Epithelial cell of proximal tubule (primary cell): ENCODE results near the genes HSD11B1L and RANBP3.

DNA sequence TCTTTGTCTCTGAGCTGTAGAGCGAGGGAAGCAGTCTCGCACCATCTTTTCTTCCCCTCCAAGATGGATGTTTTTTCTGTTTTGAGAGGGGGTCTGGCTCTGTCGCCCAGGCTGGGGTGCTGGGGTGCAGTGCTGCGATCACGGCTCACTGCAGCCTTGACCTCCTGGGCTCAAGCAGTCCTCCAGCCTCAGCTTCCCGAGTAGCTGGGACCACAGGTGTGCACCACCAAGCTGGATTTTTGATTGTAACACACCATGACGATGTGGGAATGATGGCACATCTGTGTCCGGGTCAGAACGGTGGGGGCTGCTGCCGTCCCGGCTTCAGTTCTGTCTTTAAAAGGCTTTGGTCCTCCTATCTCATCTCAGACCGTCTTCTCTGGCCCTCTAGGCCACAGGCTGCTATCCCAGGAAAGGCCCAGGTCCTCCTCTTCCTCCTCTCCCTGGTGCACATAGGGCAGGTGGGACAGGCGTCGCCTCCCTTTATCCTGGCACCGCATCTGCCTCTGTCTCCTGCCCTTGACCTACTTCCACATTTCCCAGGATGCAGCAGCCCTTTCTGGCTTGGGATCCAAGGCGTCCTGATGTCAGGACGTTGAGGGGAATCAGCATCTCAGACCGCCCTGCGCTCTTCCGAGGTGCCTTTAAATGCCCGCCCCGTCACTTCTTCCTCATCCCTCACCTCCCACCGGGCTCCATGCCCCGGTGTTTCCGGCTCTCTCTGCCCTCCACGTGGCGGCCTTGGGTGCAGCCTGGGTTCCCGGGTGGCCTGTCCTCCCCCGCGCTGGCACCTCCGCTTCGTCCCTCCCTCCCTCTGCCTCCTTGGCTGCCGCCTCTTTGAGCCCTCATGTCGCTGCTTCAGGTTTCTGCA lies 66.1 kb downstream of the KDM4B start:
- RAMPAGE, long total RNA = no peak
- RRBS = 75% methylated on average over 4 of the region's 34 CpGs

GRCh38 chr19:5046477-5047071 lies 77.7 kb downstream of the KDM4B start:
- RAMPAGE, long total RNA = no peak
- RRBS = no CpG with 5 or more reads among the region's 17 CpGs

GRCh38 chr19:5047895-5048537 lies 79.1 kb downstream of the KDM4B start:
- RAMPAGE, long total RNA = no peak
- RRBS = 25% methylated on average over 8 of the region's 41 CpGs

DNA sequence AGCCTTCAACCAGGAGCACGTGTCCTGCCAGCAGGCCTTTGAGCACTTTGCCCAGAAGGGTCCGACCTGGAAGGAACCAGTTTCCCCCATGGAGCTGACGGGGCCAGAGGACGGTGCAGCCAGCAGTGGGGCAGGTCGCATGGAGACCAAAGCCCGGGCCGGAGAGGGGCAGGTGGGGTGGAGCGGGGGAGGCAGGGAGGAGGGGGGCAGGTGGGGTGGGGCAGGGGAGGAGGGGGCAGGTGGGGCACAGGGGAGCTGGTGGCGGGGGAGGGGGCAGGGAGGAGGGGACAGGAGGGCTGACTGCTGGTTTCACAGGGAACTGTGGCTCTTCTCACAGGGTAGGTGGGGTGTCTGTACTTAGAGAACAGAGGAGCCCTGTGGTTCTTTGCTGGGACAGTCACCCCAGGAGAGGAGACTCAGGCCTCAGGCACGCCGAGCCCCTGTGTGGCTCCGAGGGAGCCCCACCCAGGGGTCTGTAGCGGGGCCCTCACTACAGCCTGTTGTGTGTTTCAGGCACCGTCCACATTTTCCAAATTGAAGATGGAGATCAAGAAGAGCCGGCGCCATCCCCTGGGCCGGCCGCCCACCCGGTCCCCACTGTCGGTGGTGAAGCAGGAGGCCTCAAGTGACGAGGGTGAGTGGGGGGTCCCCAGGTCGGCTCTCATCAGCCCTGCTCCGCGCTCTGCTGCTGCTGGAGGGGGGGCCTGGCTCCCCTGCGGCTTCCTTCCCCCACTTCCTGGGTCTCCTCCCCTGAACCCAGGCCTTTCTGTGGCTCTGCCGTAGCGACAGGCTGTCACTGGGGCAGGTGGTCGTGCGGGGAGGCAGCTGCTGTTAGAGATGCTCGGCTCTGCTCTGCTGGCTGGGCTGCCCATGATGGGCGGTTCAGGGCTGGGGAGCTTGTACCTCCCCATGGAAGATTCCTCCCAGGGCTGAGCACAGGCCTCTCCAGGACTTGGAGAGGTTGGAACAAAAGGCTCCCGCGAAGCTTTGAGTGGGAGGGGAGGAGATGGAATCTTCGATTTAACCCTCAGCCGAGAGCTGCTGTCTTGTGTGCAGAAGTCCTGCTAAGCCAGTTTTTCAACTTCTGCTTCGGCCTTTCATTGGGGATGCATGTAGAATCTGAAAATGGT lies 162.8 kb downstream of the KDM4B start:
- RAMPAGE, long total RNA = no peak
- RRBS = no CpG with 5 or more reads among the region's 36 CpGs

DNA sequence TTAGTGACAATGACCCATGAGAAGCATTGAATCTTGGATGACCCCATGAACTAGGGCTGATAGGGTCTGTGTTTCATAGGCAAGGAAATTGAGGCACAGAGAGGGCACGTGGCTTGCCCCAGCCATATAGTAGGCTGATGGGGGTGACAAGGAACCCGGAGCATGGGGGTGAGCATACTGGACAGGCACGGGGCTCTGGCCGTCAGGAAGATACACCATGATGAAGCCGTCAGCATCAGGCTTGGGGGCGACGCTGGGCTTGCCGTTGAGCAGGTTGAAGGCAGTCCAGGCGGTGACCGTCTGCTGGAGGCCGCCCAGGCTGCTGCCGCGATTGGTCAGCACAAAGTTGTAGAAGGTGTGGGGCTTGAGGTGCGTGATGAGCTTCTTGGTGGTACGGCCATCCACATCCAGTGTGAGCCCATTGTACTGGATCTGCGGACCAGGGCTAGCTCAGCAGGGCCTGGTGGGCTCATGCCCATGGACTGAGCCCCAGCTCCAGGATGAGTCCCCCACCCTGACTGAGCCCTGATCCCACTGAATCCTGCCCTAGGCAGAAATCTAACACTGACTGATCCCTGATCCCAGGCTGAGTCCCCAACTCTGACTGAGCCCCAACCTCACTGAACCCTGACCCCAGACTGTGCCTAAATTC lies 119.7 kb downstream of the PTPRS start:
- RAMPAGE, long total RNA = no peak
- RRBS = no CpG with 5 or more reads among the region's 16 CpGs

DNA sequence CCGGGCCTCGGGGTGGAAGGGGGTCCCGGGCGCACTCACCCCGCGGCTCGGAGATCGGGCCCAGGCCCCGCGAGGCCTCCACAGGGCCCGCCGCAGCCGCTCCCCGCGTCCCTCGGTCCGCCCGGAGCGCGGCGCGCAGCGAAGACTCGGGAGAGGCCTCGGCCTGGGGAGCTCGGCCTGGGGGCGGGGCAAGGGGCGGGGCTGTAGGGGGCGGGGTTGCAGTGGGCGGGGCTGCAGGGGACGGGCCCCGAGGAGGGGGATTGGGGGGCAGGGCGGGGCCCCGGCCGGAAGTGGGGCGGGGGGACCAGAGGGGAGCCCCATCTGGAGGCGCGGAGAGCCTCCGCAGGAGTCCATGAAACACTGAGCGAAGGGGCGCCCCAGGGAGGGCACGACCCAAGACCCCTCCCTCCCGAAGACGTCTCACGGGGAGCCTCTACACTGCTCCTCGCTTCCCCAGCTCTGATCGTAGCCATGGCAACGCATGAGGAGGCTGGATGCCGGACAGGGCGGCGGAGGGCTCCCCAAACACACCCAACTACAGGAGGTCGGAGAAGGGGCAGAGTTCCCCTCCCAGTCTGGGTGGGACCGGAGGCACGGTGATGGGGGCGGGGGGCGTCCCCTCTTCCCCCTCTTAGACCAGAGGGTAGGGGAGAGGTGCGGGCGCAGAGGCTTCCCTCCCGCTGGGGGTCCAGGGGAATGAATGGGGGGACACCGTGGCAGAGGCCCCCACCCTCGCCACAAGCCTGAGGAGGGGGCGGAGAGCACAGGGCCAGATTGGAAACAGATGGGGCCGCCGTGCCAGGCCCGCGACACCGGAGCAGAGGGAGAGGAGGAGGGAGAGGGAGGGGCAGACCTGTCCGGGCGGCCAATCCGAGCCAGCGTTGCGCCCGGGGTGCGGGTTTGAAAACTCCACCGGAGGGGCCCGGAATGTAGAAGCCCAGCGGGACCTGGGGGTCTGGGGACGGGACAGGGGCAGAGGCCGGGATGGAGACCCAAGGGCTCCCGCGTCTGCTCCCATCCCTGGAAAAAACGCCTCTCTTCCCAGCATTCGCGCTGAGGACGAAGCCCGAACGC lies 47.2 kb downstream of the PTPRS start:
- RAMPAGE, long total RNA = no peak
- RRBS = 3% methylated on average over 23 of the region's 87 CpGs

DNA sequence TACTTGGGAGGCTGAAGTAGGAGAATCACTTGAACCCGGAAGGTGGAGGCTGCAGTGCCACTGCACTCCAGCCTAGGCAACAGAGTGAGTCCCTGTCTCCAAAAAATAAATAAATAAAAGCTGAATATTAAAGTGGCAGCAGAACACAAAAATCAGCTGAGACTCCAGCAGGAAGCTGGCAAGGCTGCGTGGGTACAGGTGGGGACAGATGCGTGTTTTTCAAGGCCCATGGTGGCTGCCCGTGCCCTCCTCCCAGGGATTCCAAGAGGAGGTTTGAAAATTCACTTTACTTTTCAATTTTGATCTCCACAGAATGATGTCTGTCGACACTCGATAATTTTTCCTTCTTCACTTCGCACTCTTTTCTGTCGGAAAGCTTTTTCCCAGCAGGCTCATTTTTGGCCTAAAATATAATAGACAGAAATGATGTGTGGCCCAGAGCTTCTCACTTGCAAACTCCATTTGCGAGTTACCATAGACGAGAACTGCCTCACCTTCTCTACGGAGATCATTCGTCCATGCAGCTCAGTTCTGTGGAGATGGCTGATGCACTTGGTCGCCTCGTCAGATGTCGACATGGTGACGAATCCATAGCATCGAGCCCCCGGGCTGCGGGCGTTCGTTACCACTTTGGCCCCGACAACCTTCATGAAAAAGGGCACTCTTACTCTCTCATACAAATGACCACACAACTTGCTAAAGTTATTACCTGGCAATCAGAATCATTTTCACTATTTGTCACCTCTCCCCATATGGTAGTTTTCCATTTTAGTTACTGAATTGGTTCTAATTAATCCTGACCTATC lies 18.1 kb downstream of the SAFB2 start:
- RAMPAGE, long total RNA = no peak
- RRBS = no CpG with 5 or more reads among the region's 22 CpGs

- RAMPAGE, long total RNA = no peak
- RRBS = 1% methylated on average over 25 of the region's 68 CpGs
These were observed at the start of gene HSD11B1L for GRCh38 chr19:5680728-5681446. Gene HSD11B1L, plus strand, starts transcription at chr19:5681027.

GRCh38 chr19:5703623-5704680 lies 13.9 kb downstream of the RPL36 start:
- RAMPAGE, long total RNA = no peak
- RRBS = 94% methylated on average over 3 of the region's 44 CpGs

DNA sequence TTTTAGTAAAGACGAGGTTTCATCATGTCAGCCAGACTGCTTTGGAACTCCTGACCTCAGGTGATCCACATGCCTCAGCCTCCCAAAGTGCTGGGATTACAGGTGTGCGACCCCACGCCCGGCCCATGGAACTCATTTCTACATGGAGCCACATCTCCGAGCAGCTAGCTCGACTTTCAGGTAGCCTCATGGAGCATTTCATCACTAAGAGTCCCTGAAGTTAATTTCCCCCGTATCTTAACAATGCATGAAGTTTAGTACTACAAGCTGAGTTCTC lies 6.3 kb downstream of the LONP1 start:
- RAMPAGE, long total RNA = no peak
- RRBS = no CpG with 5 or more reads among the region's 7 CpGs

DNA sequence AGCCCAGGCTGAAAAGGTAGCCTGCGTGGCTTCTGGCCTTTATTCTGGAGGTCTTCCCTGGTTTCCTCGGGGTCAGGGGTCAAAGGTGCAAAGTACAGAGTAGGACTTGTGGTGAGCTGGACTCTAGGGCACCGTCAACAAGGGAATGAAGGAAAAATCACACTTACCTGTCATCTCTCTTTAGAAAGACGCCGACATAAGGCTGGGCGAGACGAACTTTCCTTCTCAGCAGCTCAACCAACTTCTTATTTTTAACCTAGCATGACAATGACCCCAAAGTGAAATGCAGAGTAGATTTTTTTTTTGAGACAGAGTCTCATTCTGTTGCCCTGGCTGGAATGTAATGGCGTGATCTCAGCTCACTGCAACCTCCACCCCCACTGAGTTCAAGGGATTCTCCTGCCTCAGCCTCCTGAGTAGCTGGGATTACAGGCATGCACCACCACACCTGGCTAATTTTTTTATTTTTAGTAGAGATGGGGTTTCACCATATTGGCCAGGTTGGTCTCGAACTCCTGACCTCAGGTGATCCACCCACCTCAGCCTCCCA lies 5.9 kb downstream of the LONP1 start:
- RAMPAGE, long total RNA = no peak
- RRBS = no CpG with 5 or more reads among the region's 9 CpGs

- RAMPAGE, long total RNA = no peak
- RRBS = 3% methylated on average over 18 of the region's 48 CpGs
These were observed 10.4 kb downstream of the FUT6 start for GRCh38 chr19:5828779-5829756.

- RAMPAGE, long total RNA = no peak
- RRBS = no CpG with 5 or more reads among the region's 5 CpGs
These were observed 9.1 kb upstream of the FUT6 start for GRCh38 chr19:5848624-5849053.

GRCh38 chr19:5923687-5923999 lies 9.6 kb downstream of the CAPS start:
- RAMPAGE, long total RNA = no peak
- RRBS = no CpG with 5 or more reads among the region's 7 CpGs

- RAMPAGE, long total RNA = no peak
- RRBS = no CpG with 5 or more reads among the region's 12 CpGs
These were observed 11.7 kb downstream of the RANBP3 start for GRCh38 chr19:5966056-5966775.

GRCh38 chr19:5977954-5978579 lies at the start of gene RANBP3:
Gene RANBP3, minus strand, starts transcription at chr19:5978140.
- RAMPAGE, long total RNA = start-site peak on the minus strand at chr19:5978089-5978113, 292 and 178 reads in 2 replicates
- RRBS = 1% methylated on average over 28 of the region's 71 CpGs

- RAMPAGE, long total RNA = no peak
- RRBS = 52% methylated on average over 8 of the region's 34 CpGs
These were observed 53.0 kb downstream of the RFX2 start for GRCh38 chr19:6056899-6058053.

- RAMPAGE, long total RNA = no peak
- RRBS = no CpG with 5 or more reads among the region's 12 CpGs
These were observed 50.3 kb downstream of the RFX2 start for GRCh38 chr19:6059615-6060697.

DNA sequence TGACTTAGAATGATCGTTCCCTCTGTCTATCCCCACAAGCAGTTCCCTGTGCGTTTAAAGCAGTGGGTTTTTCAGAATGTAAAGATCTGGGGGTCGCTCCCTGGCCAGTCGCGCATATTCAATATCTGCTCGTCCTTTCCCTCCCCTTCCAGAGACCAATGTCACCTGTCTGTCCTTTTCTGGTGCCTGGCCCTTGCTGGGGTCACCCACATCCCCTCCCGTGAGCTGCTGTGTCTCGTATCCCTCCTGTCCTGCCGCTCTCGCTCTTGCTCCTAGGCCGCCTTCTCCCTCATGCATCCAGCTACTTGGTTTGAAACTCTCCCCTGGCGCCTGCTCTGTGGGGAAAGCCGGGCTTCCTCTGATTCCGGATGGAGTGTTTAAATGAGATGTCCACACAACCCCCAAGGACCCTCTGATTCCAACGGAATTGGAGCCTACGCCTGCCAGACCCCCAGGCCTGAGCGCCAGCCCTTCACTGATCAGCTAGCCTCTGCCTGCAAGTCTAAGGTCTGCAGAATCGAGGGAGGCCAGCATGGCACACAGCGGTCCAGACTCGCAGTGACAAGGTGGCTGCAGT lies 47.4 kb downstream of the RFX2 start:
- RAMPAGE, long total RNA = no peak
- RRBS = no CpG with 5 or more reads among the region's 20 CpGs

DNA sequence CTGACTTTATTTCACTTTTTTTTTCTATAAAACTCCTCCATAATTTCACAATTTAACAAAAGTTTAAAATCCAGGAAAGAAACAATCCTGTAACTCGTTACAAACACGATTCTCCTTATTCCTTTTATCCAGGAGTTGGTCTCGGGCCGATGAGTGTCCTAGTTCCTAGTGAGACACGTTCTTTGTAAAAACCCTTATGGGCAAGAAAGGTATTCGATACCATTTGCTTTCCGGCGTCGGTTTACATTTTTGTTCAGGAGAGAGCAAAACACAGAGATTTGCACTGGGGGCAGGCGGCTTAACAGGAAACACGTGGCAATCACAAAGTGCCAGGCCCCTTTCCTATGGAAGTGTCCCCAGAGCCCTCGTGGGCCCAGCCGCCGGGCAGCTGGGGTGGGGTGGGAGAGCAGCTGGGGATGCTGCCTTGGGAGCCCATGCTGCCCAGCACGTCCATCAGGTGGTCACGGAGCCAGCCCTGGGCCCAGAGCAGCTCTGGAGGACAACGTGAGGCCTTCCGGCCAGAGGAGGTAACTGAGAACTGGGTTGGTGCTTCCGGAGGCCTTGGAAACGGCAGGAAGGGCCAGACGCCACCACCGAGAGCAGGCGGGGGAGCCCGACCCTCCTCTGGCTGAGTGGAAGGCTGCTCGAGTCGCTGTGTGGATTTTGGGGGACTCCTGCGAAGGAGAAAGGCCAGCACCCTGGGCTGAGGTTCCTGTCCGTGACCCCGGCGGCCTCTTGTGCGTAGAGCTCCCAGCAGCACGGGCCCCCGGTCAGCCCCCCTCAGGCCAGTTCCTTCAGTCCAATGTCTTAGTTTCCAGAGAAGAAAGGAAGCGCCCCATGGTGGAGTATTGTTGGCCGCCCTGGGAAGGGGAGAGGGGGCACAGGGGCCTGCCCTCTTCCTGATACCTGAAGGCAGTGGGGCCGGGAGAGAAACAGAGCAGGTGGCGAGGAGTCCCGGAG lies 69.1 kb downstream of the MLLT1 start:
- RAMPAGE, long total RNA = no peak
- RRBS = 93% methylated on average over 5 of the region's 38 CpGs